Measurements from ENCODE around the genes PRKAR2A, WDR6 and AMT.

GRCh38 chr3:48846974-48848067 lies at the start of gene PRKAR2A:
TSS of gene PRKAR2A (minus strand) at chr3:48847874.
- PRO-cap, 3 experiments = peak in 3 of 3 experiments; most common plus-strand start chr3:48847947 (in 3); most common minus-strand start chr3:48847804 (in 2)

GRCh38 chr3:49006468-49006878 lies 718 bp upstream of the WDR6 start:
- PRO-cap, 3 experiments = no peak in any of the 3 experiments

GRCh38 chr3:49007231-49008346 lies at the start of gene WDR6:
TSS of gene WDR6 (plus strand) at chr3:49007391.
- PRO-cap, 3 experiments = peak in 3 of 3 experiments; most common plus-strand start chr3:49008046 (in 3); most common minus-strand start chr3:49007847 (in 3)

GRCh38 chr3:49103207-49103790 lies 1.3 kb downstream of the QARS1 start:
- PRO-cap, 3 experiments = no peak in any of the 3 experiments

- PRO-cap, 3 experiments = no peak in any of the 3 experiments
Observed at GRCh38 chr3:49103819-49104018, 838 bp downstream of the QARS1 start.

GRCh38 chr3:49119426-49119808 lies 1.2 kb downstream of the USP19 start:
- PRO-cap, 3 experiments = no peak in any of the 3 experiments

GRCh38 chr3:49173216-49174038 lies 2.0 kb downstream of the KLHDC8B start:
- PRO-cap, 3 experiments = no peak in any of the 3 experiments

DNA sequence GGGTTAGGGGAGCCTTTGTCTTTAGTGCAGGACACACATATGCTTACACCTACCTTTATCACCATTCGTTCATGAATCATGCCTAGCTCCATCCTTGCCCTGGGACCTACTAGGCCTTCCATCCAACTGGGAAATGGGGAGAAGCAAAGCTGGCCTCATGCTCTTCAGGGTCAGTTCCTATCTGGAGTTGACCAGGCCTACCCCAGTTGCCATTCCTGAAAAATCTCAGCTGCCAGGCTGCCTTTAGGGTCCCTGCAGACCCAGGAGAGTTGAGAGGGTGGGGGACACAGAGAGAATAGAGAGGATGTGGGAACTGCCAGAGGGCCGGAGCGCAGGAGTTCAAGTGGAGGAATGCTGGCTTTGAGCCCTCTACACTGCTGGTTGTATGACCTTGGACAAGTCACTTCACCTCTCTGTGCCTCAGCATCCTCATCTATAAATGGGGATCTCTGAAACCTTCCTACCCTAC lies 4.6 kb downstream of the KLHDC8B start:
- PRO-cap, 3 experiments = no peak in any of the 3 experiments

DNA sequence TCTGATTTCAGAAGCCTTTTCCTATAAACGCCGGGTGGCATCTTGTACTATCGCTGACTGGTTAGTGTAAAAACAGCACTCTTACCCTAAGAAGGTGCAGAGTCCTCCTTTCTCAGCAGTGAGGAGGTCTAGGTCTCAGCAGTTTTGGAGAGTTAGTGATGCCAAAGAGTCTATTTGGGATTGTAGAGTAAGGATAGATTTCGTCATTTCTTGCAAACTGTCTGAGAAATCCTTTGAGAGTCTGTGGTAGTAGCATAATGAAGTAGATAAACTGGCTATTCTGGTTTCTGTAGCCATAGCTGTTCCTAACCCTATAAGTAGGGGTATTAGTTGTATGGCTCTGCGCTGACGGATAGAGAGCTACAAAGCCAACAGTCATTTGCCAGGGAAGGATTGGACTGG lies 22.6 kb downstream of the IHO1 start:
- PRO-cap, 3 experiments = peak in 3 of 3 experiments; most common plus-strand start position 345 of the sequence (in 3); most common minus-strand start position 223 of the sequence (in 1)

- PRO-cap, 3 experiments = no peak in any of the 3 experiments
Observed at GRCh38 chr3:49339430-49339687, 494 bp downstream of the USP4 start.

GRCh38 chr3:49339688-49339839 lies 289 bp downstream of the USP4 start:
- PRO-cap, 3 experiments = no peak in any of the 3 experiments

DNA sequence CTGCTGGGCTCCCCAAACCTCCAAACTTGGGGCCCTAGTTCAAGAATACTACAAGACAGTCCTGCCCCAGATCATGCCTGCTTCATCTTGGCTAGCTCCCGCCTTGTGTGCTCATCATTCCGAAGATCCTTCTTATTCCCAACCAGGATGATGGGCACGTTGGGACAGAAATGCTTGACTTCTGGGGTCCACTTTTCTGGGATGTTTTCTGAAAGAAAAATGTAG lies 4.2 kb upstream of the GPX1 start:
- PRO-cap, 3 experiments = no peak in any of the 3 experiments

DNA sequence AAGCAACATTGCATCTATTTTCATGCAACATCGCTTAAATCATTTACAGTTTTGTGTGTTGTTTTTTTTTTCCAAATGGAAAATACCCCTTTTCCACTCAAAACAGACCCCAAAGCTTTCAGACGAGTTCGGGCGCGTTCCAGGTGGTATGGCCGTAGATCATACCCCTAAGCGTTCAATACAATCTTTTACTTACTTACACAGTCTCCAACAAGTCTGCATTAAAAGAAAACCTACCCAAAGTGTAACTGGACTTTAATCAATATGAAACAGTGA lies 752 bp downstream of the RHOA start:
- PRO-cap, 3 experiments = no peak in any of the 3 experiments

- PRO-cap, 3 experiments = no peak in any of the 3 experiments
Observed at GRCh38 chr3:49415787-49416667, 3.8 kb downstream of the TCTA start.

DNA sequence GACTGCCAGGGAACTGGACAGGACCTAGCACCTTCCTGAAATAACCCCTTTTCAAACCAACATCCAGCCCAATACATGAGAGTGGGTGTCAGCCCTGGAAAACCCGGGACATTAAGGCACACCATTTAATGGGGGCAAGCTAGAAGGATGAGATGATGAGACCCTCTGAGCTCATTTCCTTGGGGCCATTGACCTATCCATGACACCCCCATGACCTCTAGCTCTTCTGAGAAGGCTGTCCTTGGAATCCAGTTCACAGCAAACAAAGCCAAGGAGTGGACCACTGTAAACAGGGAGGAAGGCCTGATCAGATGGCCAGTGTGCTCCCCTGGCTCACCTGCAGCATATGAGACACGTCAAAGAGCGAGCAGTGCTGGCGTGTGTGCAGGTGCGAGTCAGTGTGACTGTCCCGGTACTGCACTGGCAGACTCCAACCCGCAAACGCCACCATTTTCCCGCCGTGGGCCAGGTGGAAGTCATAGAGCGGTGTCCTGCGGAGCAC lies 455 bp downstream of the AMT start:
- PRO-cap, 3 experiments = no peak in any of the 3 experiments

- PRO-cap, 3 experiments = peak in 1 of 3 experiments; most common minus-strand start chr3:49422458 (in 1)
Observed at GRCh38 chr3:49422269-49423215, at the start of gene AMT. TSS of gene AMT (minus strand) at chr3:49422473.

DNA sequence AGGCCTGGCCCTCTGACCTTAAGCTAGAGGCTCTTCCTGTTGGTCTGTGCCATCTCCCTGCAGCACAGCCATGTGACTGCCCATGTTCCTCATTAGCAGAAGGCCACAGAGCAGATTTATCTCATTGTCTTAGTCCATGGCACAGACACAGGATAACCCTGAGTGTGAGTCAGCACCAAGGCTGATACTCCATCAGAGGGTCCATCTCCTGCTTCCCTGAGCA lies 34.2 kb upstream of the BSN start:
- PRO-cap, 3 experiments = no peak in any of the 3 experiments

GRCh38 chr3:49688312-49688515 lies 1.1 kb downstream of the MST1 start:
- PRO-cap, 3 experiments = no peak in any of the 3 experiments

DNA sequence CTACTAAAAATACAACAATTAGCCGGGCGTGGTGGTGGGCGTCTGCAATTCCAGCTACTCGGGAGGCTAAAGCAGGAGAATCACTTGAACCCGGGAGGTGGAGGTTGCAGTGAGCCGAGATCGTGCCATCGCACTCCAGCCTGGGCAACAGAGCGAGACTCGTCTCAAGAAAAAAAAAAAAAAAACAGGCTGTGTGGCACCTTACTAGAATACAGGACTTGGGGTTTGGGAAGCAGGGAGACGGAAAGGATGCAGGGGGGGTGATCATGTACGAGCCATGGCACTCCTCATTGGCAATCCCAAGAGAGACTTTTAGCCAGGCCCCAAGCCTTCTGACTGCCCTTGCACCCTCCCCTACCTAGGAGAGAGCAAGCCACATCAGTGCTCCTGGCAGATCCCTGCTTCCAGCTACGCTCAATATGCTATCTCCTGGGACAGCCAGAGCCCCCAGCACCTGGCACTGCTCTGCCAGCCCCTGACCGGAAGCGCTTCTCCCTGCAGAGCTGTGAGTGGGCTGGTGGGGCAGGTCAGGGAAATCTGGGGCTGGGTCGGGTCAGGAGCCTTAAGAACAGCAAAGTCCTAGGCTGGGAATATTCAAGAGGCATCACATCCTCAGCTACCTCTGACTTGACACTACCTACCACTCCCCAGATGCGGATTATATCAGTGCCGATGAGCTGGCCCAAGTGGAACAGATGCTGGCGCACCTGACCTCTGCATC lies 825 bp upstream of the AMIGO3 start:
- PRO-cap, 3 experiments = no peak in any of the 3 experiments

GRCh38 chr3:49724626-49724964 lies 844 bp upstream of the GMPPB start:
- PRO-cap, 3 experiments = no peak in any of the 3 experiments